Breast (tissue), 4 donors: Measurements from ENCODE around the gene BEND2.

DNA sequence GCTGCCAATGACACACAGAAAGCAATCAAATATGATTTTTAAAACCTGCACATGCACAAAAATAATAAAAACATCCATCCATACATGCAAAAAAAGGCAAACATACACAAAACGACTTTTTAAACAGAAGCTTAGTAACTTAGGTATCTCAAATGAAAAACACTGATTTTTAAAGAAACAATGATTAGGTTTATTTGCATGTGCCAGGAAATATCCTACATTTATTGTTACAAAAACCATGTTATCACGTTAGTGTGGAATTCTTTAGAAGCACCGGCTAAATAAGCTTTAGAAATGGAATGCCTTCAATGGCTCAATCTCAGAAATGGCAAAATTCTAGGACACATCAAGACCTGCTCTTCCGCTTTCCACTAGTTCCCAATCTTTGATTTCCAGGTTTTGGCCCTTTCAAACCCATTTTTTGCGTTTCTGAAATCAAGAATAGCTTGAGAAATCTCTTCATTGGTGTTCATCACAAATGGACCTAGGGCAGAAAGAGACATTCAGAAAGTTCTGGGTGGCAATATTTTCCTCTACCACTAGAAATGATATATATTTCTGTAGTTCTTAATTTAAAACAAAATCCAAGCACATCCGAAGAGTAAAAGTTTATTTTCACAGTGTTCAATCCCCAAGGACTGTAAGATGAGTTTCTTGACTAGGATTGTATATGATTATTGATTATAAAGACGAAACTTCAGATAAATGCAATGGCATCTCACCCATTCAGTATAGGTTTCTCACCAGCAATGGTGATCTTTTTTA, 602 bp upstream of the VEGFD start:
- PRO-cap, 3 experiments: no peak in any of the 3 experiments
- RRBS: no CpG with 5 or more reads among the region's 7 CpGs

DNA sequence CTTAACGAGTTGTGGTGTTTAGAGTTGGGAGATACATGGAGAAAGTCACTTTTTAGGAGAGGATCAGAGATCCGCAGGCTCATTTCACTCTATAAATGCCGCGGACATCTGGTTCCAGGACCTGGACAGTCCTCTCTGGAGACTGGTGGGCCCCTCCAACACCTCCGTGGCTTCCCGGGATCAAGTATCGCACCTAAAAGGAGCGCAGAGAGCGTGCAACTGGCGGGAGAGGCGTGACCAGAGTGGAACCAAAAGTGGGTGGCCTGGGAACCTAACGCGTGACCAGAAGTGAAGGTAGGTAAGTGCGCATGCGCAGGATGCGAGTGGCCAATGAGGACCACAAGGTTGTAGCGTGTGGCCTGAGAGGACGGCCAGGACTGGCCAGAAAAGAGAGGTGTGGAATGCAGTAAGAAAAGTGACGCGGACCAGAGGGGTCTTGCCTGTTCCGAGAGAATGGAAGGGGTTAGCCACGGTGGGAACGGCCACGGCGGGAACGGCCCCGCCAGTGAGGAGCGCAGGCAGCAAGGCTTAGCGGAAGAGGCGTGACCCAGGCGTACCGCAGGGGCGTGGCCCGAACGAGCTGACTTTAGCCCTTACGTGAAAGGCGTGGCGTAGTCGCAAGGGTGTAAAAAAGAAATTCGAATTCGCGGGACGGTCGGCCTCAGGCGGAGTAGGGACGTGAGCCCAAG, 10.1 kb upstream of the CLTRN start:
- PRO-cap, 3 experiments: peak in 3 of 3 experiments; most common plus-strand start position 362 of the sequence (in 3); most common minus-strand start position 244 of the sequence (in 2)
- RRBS: no CpG with 5 or more reads among the region's 46 CpGs

- PRO-cap, 3 experiments: no peak in any of the 3 experiments
- RRBS: 26% methylated on average over 2 of the region's 24 CpGs
Measured at GRCh38 chrX:15738404-15739122, 493 bp downstream of the CA5B start.

DNA sequence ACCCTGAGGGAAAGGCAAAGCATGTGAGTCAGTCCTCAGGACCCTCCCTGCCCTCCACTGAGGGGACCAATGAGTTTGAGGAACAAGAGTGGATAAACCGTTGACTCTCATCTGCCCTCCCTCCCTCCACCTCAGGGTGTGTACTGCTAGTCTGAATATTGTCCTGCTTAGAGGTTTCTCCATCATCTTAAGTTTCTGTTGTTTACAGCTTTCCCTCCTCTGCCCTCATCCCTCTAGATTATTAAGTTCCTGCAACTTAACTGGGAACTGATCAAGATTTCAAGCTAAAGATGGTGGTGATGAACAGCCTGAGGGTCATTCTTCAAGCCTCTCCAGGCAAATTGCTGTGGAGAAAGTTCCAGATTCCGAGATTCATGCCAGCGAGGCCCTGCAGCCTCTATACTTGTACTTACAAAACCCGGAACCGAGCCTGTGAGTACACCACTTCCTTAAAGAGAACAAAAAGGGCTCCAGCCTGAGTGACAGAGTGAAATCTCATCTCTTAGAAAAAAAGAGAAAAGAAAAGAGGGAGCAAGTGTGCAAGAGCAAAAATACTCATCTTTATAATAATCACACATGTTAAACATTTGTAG, 11.8 kb downstream of the CA5B start:
- PRO-cap, 3 experiments: no peak in any of the 3 experiments
- RRBS: no CpG with 5 or more reads among the region's 5 CpGs

GRCh38 chrX:15827630-15828364, 26.8 kb downstream of the AP1S2 start:
- PRO-cap, 3 experiments: no peak in any of the 3 experiments
- RRBS: no CpG with 5 or more reads among the region's 5 CpGs

DNA sequence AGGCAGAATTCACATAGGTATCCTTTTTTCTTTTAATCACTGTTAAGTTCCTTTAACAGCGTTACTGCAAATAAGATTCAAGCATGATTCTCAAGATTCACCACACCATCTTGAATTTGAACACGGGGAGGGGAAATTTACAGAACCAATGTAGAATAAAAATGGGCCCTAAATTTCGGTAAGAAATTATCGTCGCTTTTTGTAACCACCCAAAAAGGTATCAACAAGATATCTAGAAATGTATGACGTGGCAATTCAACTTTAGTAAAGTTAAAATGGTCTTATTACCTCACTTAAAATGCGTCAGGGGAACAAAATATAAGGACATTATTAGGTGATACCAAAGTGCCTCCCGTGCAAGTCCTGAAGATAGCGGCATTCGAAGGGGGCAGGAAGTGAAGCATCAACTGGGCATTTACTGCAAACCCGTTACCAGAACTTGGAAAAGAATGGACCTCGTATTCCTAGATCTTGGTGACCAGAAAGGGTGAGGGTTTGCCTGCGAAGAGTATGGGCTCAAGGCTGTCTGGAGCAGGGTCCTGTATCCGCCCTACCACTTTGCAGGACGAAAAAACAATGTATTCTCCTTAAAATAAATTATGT, 1.0 kb downstream of the AP1S2 start:
- PRO-cap, 3 experiments: no peak in any of the 3 experiments
- RRBS: no CpG with 5 or more reads among the region's 15 CpGs

- PRO-cap, 3 experiments: no peak in any of the 3 experiments
- RRBS: no CpG with 5 or more reads among the region's 5 CpGs
Measured at GRCh38 chrX:15891395-15891914, 36.8 kb upstream of the AP1S2 start.

GRCh38 chrX:16827801-16828750, 41.8 kb downstream of the TXLNG start:
- PRO-cap, 3 experiments: no peak in any of the 3 experiments
- RRBS: no CpG with 5 or more reads among the region's 5 CpGs

DNA sequence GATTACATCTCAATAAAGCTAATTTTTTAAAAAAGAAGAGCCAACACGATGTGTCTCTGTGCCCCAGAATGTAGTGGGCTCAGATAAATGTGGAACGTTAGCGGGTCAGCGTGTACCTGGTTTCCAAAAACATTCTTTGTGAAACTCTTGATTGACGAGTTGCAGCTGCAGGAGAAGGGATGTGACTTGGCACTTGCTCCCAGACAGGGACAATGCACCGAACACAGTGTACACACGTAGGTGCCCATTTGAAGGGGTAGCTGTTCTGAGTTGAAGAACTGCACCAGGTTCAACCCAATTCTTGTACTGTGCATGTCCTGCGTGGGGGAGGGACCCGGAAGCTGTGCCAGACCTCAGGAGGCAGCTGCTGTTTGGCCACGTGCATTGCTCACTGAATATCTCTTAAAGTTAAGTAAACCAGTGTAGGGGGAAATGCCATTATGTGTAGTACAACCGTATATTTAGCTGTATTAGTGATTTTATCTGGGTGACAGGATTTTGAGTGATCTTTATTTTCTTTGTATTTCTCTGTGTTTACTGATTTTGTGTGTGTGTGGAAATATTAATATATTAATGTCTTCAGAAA, 12.0 kb upstream of the RBBP7 start:
- PRO-cap, 3 experiments: no peak in any of the 3 experiments
- RRBS: no CpG with 5 or more reads among the region's 11 CpGs

DNA sequence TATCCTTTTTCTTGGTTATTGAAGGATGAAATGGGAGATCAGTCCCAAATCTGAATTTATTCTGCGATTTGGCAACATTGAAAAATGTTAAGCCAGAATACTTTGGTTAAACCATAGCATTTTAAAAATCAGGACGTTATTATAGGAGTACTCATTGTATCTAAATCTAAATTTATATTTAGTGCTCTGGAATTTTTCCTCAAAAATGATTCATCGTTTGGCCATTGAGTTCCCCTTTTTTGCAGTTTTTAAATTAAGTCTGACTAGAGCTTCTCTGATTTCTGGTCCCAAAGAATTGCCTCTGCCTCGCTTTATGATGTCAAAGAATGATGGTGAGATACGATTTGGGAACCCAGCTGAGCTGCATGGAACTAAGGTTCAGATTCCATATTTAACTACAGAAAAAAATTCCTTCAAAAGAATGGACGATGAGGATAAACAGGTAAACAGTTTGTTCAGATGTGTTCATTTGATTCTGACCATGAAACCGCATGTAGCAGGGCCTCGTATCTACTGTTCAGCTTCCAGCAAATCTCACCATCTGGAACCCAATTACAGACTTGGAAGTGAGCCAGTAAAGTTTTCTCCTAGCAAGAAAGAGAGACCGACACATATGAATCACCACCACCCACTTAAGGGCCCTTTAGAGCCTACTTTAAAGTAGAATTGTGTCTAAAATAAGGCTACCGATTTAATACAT, 75.5 kb downstream of the REPS2 start:
- PRO-cap, 3 experiments: no peak in any of the 3 experiments
- RRBS: no CpG with 5 or more reads among the region's 10 CpGs

DNA sequence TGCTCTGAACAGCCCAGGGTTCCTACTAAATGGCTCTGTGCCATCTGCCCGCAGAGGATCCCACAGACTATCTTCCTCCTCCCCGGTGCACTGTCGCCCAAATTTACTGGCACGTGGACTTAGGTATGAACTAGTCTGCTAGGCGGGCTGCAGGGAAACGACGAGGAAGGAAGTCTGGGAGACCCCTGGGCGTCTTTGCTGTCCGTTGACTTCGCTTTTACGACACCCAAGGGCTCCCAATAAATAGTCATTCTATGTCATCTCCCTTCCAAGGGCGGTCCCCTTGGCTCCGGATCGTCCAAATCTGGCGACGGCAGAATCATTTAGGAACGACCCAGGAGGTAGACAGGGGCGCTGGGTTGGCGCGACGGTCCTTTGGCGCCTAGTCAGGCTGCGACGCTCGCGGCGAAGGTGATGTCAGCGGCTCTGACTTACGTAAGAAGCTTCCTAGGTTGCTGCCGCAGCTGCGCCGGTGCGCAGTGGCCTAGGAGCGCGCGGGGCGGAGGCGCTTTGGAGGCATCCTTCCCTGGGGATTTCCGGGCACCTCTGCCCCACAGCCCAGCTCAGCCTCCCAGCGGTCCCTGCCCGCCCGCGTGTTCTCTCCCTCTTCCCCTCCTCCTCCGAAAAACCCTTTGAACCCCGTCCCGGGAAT, 2.2 kb downstream of the NHS start:
- PRO-cap, 3 experiments: peak in 1 of 3 experiments; most common plus-strand start position 479 of the sequence (in 1); most common minus-strand start position 413 of the sequence (in 1)
- RRBS: 16% methylated on average over 13 of the region's 46 CpGs

DNA sequence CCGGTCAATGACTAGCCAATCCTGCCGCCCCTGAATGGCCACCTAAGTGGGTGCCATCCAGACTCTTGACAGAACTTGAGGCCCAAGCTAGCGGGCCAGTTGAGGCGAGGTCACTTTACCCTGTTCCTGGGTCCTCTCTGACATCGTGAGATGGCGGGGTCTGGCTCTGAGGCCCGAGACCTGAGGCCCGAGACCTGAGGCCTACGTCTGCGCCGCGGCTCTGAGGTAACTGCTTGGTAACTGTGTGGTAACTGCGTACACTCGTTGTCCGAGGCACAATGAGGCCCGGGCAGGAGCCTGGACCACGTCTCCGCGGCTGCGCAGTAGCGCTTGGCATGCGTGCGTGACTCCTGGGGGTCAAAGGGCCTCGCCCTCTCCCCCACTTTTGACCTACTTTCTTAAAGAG, at the start of gene BEND2:
TSS of gene BEND2 (minus strand) at position 280 of the 406 bp plus-strand sequence.
- PRO-cap, 3 experiments: no peak in any of the 3 experiments
- RRBS: 100% methylated on average over 1 of the region's 24 CpGs

GRCh38 chrX:18617268-18617761, 54.6 kb downstream of the RS1 start:
- PRO-cap, 3 experiments: no peak in any of the 3 experiments
- RRBS: no CpG with 5 or more reads among the region's 5 CpGs

DNA sequence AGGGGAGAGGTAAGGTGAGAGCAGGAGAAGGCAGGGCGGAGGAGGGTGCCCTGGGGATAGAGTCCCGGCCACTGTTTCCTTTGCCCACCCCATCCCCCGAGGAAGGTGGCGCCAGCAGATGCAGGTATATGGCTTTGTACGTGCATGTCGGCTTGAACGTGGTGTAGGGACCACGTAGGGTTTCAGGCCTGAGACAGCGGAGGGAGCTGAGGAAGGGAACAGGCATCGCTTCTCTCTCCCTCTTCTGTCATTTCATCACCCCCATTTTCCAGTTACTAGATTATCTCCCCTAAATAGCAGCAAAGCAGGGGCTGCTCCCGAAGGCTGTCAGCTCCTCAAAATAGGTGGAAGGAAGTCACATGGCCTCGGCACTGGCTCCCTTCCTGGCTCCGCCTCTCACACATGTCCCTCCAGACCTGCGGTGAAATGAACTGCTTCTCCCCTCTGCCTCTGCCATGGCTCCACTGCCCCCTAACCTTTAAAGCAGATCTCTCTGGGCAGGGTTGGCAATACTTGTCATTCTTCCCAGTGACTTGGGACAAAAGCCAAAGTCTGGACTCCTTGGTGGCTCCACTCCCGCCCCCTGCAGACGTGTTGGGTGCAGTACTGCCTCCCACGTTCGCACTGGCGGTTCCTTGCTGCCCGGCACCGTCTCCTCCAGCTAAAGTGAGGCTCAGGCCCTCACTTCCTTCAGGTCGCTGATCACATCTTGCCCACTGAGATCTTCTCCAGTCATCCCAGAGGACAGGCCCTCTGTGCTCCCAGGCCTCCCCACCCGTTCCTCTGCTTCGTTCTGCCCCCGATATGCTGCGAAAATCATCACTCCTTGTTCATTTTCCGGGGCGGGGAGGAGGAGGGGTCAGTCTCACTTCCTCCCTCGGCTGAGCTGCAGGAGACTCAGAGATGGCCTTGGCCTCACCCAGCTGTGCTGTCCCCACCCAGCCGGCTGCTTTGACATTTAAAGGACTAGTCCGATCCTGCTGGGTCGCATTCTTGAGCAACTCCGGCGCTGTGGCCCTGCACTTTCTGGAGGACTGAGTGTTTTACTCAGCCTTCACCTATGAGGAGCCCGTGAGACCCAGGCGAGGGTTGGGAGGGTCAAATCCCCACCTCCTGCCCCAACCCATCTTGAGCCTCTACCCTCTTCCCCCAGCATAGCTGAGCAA, 97.5 kb downstream of the PHKA2 start:
- PRO-cap, 3 experiments: peak in 3 of 3 experiments; most common plus-strand start position 891 of the sequence (in 1); most common minus-strand start position 785 of the sequence (in 3)
- RRBS: 25% methylated on average over 6 of the region's 36 CpGs

DNA sequence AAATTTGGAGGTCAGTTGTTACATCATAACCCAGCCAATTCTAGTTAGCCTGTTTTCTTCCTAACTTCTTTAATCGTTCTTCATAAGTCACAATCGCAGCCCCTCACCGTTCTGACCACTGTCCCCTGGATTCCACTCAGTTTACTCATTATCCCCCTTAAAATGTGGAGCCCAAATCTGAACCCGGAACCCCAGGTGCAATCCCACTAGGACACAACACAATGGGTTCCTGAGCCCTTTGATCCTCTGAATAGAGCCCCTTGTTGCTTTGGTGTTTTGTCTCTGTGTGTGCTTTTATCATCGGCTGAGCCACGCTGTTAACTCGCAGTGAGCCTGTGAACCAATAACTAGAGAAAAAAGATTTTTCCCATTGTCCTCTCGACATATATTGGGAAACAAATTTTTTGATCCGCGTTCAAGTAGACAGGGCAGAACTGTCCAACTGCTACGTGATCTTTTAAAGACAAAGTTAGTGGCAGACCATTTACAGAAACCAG, 661 bp upstream of the PDHA1 start:
- PRO-cap, 3 experiments: peak in 1 of 3 experiments; most common minus-strand start position 345 of the sequence (in 1)
- RRBS: no CpG with 5 or more reads among the region's 11 CpGs

GRCh38 chrX:19541811-19542584, 26.7 kb upstream of the MAP3K15 start:
- PRO-cap, 3 experiments: no peak in any of the 3 experiments
- RRBS: 80% methylated on average over 2 of the region's 26 CpGs

DNA sequence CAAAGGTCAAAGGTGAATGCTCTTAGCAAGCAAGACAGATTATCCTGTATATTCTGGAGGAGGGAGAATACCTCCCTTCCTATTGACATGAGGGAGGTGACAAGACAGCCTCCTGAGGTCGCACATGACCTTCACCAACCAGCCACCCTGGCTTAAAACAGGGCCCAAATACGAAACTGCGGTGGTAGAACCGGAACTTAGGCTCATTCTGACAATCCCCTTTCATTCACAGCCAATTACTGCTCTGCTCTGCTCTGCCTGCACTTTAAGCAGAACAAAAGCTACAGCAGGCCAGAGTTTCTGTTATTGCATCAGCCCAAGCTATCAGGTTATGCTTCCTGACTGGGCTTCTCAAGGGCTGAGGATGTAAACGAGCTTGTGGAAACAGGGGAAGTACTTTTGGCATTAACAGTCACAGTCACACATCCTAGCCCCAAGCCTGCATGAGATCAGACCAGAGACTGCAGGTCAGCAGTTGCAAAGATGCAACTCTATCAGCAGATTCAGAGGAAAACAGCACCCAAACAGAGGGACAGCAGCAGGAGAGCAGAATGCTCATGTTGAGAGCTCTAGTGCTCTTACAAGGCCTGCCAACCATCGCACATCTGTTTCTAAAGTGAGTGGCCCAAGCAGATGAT, 51.2 kb upstream of the MAP3K15 start:
- PRO-cap, 3 experiments: no peak in any of the 3 experiments
- RRBS: no CpG with 5 or more reads among the region's 6 CpGs

- PRO-cap, 3 experiments: peak in 3 of 3 experiments; most common minus-strand start chrX:19670343 (in 2)
- RRBS: no CpG with 5 or more reads among the region's 12 CpGs
Measured at GRCh38 chrX:19670042-19671431, 155.2 kb upstream of the MAP3K15 start.

DNA sequence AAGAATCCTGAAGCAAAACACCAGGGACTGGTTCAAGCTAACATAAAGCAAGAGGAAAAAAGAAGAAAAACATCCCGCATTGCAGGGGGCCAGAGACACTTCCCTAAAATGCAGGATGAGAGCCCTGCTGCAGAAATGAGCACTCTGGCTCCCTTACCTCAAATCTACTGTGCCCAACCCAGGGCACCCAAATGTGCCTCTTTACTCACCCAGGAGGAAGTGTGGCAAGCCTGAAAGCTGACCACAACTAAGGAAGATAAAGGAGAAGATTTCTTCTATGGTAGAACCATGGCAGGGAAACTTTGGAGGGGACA, 21.4 kb downstream of the SH3KBP1 start:
- PRO-cap, 3 experiments: no peak in any of the 3 experiments
- RRBS: no CpG with 5 or more reads among the region's 1 CpG

DNA sequence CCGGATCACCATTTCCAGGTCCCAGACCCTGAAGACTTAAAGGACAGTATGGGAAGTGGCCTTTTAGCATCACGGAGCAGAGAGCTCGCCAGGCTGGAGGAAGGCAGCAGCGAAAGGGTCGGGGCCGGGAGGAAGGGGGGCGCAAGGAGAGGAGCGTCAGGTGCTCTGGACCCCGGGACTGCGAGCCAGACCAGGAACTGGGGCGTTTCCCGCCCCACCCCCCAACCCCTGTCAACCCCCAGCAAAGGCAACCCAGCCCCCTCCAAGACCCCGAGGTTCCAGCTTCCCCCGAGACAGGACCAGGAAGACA, 855 bp downstream of the SH3KBP1 start:
- PRO-cap, 3 experiments: no peak in any of the 3 experiments
- RRBS: 22% methylated on average over 5 of the region's 14 CpGs